ENCODE measurements around a stretch of chr1.

DNA sequence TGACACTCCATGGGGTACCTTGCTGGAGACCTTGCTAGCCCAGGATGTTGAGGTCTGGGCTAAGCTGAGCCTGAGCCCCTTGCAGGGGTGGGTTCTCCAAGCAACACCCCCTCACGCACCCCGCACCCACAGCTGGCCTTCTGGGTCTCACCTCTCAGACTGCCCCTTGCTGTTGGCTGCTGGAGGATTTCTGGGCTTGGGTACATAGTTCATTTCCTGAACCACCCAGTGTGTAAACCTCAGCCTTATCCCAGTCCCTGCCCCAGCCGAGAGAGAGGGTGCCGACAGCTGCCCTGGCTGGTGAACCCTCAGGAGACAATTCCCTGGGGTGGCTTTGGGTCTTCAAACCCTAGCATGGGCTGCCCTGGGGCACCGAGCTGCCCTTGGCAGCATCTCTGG lies 92.4 kb upstream of the VAMP3 start:
- RRBS, result no CpG with 5 or more reads among the region's 5 CpGs

DNA sequence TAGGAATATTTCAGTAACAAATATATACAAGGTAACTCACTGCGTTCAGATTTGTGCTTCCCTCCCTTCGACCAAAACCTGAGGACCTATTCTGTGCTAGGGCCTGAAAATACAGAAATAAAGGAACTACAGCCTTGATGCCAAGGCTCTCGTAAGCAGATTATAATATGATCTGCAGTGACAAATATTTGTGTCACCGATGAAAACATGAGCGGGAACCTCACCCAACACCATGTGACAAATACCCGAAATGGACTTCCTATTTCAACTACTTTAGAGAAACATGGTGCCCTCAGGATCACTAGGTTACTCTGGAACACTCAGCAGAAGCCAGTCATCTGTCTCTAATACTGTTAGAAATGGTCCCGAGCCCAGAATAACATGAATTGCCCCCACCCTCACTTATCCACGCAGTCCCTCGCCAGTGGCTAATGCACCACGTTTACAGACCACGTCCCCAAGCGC lies 481 bp upstream of the VAMP3 start:
- RRBS, result no CpG with 5 or more reads among the region's 12 CpGs

DNA sequence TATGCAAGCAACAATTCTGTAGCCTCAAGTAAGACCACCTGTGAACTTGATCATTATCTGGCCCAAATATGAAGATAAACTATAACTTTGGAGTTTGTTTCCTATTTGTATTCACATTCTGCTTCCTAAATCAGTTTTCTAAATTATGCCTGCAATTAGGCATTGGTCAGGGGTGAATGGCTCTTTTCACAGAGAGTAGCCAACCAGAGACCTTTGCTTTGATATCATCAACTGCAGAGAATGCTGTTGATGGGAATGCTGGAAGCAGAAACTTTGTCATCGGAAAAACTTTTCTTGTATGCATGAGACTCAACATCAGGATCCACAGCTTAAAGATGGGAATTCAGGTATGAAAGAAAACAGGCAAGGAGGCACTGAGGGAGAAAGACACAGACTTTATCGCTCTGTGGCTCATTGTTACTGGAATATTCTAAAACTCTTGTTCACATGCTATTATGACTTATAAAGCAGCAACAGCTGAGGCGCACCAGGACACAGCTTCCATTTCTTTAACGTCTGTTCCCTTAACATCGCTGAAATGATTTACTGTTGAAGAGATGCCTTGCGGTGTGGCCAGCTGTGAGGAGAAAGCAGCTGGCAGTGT lies 3.4 kb upstream of the PER3 start:
- RRBS, result no CpG with 5 or more reads among the region's 6 CpGs

GRCh38 chr1:7930173-7930481 lies 10.5 kb downstream of the TNFRSF9 start:
- RRBS, result no CpG with 5 or more reads among the region's 10 CpGs

- RRBS, result no CpG with 5 or more reads among the region's 6 CpGs
Observed at GRCh38 chr1:7960065-7960652, 1.4 kb upstream of the PARK7 start.

DNA sequence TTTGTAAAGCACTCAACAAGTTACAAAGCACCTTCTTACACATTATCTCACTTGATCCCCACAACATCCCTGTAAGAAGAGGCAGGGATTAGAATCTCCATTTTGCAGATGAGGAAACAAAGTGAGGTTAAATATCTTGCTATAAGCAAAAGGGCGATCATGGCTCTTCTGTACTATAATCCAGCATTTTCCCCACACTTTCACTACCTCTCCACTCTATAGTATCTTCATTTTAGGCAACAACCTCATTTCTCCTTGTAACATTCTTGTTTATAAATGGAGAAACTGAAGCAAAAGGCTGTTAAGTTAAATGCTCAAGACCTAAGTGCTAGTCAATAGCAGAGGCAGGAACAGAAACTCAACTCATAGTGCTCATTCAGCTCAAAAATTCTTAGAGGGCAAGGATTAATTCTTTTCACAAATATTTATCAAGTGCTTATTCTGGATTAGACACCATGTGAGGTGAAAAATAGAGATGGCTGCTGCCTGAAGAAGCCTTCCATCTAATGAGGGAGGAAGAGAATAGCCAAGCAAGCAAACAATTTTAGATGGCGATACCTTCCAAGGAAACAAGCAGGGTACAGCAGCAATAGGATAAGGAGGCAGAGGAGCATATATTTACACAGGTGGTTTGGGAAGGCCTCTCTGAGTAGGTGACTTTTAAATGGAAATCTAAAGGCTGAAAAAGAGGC lies 3.6 kb downstream of the ERRFI1 start:
- RRBS, result no CpG with 5 or more reads among the region's 2 CpGs

DNA sequence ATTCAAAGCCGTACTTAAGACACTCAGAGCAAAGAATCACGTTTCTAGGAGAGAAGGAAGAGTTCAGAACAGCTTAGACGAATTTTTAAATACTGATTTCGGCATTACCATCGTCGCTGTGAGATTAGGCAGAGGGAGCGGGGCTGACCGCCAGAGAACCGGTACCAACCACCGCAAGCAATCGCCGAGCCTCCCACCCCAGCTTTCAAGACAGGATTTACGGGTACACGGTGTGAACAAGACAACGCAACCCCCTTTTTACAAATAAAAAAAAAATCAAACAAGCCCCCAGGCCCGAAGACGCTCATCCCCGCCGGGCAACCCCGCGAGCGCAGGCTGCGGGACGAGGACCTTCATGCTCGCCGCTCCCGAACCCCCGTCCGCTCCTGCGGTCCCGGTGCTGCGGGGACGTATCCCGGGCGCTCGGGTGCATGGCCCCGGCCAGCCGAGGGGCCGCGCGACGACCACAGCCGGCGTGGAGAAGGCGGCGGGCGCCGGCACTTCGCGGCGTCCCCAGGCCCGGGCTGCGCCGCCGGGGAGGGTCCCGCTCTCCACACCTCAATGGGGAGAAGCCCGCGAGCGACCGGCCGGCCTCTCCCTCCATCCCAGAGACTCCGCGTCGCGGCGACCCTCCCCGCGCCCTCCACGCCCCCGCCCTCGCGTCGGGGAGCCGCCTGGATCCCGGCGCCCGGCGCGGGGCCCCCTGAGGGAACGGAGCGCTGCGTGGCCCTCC lies 547 bp downstream of the ERRFI1 start:
- RRBS, result 3% methylated on average over 30 of the region's 82 CpGs

DNA sequence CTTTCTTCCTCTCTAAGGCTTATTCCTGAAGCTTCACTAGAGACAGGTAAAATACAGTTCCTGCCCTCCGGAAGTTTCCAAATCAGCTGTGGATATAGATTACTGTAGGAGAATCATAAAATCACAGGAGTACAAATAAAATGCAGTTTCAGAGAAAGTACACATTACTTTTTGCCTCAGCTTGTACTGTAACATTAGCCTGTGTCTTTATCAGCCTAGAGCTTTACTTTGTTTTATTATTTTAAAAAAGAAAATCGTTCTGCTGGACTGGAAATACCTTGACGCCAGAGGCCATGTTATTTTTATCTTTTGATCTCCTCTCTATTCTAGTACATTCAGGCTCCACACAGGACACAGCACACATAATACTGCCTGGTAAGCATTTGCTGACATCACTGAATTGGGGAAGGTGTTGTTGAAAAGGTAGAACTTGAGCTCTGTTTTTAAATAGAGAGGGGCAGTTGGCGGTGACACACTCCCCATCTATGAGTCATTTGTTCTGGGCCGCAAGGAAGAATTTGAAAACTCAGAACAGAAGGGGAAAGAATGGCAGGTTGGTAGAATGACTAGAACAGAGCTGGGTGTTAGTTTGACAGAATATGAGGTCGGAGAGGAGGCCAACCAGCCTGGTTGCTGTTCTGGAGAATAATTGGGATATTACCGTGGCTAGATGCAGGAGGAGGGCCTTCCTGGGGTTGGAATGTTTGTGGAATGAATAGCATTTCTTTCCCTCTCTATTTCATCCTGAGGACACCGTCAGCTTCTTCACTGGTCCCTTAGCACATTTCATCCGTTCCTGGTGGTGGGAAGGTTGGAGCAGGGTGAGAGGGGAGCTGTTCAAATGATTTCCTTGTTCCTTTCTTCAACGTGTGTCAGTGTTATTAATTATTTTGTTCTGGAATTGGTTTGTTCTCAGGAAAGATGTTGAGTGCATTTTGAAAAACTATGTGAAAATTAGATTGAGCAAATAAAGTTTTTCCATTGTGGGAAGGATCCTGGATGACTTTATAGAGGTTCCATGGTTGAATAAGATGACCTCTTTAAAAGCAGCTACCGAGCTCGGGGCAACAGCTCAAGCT lies 52.1 kb upstream of the ERRFI1 start:
- RRBS, result no CpG with 5 or more reads among the region's 12 CpGs

GRCh38 chr1:8218654-8219126 lies 99.2 kb upstream of the SLC45A1 start:
- RRBS, result no CpG with 5 or more reads among the region's 5 CpGs

GRCh38 chr1:8263584-8264107 lies 54.3 kb upstream of the SLC45A1 start:
- RRBS, result no CpG with 5 or more reads among the region's 7 CpGs

- RRBS, result no CpG with 5 or more reads among the region's 6 CpGs
Observed at GRCh38 chr1:8409059-8409556, 91.2 kb downstream of the SLC45A1 start.

- RRBS, result no CpG with 5 or more reads among the region's 7 CpGs
Observed at GRCh38 chr1:8411964-8412540, 94.1 kb downstream of the SLC45A1 start.

GRCh38 chr1:8509906-8510576 lies 192.1 kb downstream of the SLC45A1 start:
- RRBS, result no CpG with 5 or more reads among the region's 8 CpGs

DNA sequence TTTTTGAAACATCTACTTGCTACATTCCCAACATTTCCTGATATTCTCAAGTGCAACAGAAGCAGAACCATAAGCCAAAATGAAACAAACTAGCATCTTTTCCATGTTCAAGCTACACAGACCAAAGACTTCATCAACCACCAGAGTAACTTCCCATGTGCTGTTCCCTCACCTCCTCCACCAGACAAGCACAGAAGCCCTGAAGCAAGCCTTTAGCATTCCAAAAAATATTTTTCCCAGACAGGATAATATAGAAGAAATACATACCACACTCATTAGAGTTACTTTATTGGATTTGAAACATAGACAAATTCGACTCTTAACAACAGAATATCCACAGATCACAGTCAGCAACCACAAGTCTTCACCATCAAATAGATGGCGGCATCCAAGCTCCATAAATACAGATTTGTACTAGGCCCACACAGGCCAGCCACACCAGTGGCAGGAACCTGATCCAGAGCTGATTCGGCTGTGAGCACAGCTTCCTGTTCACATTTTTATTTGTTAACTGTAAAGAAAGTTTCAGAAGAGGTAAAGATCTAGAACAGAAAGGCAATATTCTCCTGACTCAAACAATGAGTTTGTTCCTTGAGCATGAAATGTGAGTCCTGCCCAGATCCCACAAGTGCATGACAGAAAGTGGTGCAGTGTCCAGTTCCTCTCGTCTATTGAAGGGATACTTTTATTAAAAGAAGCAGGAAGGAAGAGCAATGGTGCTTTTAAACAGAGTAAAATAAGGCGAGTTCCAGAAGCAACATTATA lies 205.7 kb downstream of the SLC45A1 start:
- RRBS, result no CpG with 5 or more reads among the region's 5 CpGs

DNA sequence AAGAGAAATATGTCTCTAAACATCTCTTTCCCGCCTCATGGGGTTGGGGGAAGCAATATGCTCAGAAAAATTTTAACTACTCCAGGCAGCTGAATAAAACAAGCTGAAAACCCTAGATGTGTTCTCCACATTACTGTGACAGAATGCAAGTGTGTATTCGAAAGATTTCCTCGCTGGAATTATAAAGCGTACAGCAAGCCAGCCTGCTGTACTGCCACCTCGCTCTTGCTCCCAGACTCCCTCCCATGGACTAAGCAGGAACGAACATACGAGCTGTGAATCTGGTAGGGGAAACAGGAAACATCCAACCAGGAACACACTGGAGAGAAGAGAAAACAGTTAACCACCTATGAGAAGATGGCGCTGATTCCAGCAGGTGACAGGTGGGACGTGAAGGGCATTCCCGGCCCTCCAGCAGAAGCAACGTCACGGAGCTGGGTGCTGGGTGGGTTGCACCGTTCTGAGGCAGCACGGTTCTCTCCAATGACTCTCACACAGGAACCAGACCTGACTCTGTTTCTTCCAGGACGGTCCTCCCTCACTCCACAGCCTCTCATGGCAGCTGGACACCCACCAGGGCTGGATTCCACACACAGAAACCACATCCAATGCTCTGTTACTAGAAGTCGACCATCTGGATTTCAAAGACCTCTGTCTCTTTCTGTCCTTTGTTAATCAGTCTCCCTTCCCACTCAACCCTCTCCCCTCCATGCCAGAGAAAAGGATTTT lies 219.3 kb downstream of the RERE start:
- RRBS, result no CpG with 5 or more reads among the region's 16 CpGs

DNA sequence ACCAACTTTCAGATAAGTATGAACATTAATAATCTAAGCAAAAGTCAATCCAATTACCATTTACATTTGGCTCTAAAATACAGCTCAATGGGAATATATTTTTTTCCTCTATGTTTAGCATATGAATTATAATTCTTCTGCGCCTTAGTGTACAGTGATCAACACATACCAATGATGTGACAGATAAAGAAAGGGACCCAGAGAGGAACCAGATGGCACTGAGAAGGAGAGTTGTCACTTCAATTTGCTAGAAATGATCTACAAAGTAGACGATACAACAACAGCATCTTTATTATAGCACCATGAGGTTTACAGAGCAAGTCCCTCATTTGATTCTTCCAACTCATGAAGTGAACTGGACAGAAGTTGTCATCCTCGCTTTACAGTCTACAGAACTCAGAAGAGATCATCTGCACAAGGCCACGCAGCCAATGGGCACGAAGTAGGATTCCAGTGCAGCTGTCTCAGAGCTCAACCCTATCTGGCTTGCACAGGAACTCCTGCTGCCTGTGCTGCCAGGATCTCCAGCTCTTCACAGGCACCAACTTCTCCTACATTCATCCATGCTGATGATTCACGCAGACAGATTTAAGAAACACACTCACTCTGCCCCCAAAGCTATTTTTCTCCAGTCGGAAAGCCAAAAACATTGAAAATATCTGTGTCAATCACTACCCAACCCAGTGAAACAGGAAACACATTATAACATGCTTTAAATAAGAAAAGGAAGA lies 157.2 kb downstream of the RERE start:
- RRBS, result no CpG with 5 or more reads among the region's 7 CpGs

- RRBS, result no CpG with 5 or more reads among the region's 6 CpGs
Observed at GRCh38 chr1:8829353-8829848, 12.0 kb upstream of the RERE start.

- RRBS, result no CpG with 5 or more reads among the region's 4 CpGs
Observed at GRCh38 chr1:8867893-8868394, 10.5 kb downstream of the ENO1 start.

DNA sequence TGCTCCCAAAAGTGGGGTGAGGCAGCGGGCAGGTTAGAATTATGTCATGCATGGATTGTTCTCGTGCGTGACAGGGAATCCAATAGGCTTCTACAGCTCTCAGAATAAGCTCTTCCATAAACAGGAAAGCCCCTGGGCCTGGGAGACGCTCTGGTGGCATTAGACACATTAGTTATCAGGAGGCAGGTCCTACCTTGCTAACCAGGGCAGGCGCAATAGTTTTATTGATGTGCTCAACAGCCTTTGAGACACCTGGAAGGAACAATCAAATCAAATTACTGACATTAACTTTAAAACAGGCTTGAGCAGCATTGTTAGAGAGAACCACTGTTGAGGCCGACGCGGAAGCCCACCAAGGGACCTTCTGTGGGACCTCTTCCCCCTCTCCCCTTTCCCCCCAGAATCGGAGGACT lies 8.2 kb downstream of the ENO1 start:
- RRBS, result no CpG with 5 or more reads among the region's 9 CpGs

DNA sequence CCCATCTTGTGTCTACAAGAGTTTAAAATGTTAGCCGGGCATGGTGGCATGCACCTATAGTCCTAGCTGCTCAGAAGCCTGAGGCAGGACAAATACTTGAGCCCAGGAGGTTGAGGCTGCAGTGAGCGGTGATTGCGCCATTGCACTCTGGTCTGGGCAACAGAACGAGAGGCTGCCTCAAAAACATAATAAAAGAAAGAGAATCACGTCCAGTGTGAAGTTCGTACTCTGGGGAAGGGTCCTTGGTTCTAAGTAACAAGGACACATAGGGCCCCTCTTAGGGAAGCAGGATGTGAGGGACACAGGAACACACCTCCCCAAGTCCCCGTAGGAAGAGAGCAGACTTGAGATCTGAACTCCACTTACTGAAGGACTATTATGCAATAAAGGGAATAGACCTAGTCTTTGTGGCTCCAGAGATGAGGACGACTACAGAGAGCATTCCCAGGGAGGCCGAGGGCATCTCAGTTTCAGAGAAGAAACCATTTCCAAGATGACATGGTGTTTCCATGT lies 10.7 kb upstream of the ENO1 start:
- RRBS, result no CpG with 5 or more reads among the region's 9 CpGs

Data from epidermal melanocyte (primary cell).